ENCODE measurements around a stretch of chr15.

GRCh38 chr15:101657925-101658425 is 5.8 kb upstream of the TM2D3 start:
- PRO-cap, 3 experiments = no peak in any of the 3 experiments
- RRBS = no CpG with 5 or more reads among the region's 6 CpGs

- PRO-cap, 3 experiments = no peak in any of the 3 experiments
- RRBS = no CpG with 5 or more reads among the region's 2 CpGs
Observed at GRCh38 chr15:101782051-101782460, 21.3 kb upstream of the OR4F6 start.